Gastrocnemius medialis (tissue), 3 donors: ENCODE results near the genes DSC3, DSG1 and B4GALT6.

DNA sequence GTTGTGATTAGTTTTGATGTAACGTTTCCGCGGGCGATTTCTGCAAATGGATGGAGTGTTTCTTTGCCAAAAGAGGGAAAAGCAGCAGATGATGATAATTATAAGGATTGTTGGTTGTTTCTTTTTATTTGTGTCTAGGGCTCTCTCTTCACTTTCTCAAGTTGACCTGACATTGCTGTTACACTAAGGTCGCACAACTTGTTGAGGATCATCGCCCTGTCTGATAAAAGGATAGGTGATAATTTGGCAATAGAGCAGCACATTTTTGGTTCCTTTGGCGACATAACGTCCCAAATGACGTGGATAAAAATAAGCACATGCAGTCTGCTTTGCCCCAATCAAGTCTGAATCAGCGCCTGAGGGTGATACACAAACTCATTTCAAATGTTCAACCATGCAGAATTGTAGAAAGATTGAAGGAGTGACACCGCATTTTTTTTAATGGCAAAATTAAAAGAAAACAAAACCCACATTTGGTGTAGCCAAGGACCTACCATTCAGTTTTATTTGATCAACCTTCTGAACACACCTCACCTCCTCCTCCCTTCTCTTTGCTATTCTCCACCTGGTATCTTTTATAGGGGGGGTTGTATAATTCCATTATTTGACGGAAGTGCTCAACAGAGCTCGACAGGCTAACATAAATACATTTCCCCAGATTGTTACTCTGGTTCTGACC, 109.6 kb upstream of the KCTD1 start:
- PRO-cap: no peak
- RAMPAGE, long total RNA, 3 experiments: no peak in any of the 3 experiments

GRCh38 chr18:26741602-26742096, 123.9 kb downstream of the AQP4 start:
- PRO-cap: no peak
- RAMPAGE, long total RNA, 3 experiments: no peak in any of the 3 experiments

GRCh38 chr18:26757408-26757835, 108.1 kb downstream of the AQP4 start:
- PRO-cap: no peak
- RAMPAGE, long total RNA, 3 experiments: no peak in any of the 3 experiments

- PRO-cap: no peak
- RAMPAGE, long total RNA, 3 experiments: no peak in any of the 3 experiments
Measured at GRCh38 chr18:26868536-26868905, 3.0 kb upstream of the AQP4 start.

GRCh38 chr18:26978571-26979003, 113.1 kb upstream of the AQP4 start:
- PRO-cap: no peak
- RAMPAGE, long total RNA, 3 experiments: no peak in any of the 3 experiments

DNA sequence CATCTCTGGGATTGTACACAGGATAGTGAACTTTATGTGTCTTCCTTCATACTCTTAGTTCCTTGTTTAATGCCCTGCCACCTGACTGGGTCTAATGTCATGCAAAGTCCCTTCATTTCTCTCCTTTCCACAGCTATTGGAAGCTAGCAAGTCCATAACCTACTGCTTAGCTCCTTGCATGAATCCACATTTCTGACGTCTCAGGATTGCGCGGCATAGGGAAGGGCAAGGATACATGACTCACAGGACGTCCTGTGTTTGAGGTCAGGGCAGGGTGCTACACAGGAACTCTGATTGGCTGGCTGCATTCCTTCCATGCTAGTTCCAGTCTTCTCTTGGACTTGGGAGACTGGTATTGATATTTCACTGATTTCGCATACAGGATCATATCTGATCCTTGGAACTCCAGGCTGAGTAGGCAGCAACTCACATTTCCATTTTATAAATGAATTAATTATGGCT, 137.9 kb downstream of the CDH2 start:
- PRO-cap: no peak
- RAMPAGE, long total RNA, 3 experiments: no peak in any of the 3 experiments

- PRO-cap: no peak
- RAMPAGE, long total RNA, 3 experiments: no peak in any of the 3 experiments
Measured at GRCh38 chr18:28175983-28176478, 899 bp downstream of the CDH2 start.

- PRO-cap: no peak
- RAMPAGE, long total RNA, 3 experiments: no peak in any of the 3 experiments
Measured at GRCh38 chr18:28178243-28178675, 1.3 kb upstream of the CDH2 start.

DNA sequence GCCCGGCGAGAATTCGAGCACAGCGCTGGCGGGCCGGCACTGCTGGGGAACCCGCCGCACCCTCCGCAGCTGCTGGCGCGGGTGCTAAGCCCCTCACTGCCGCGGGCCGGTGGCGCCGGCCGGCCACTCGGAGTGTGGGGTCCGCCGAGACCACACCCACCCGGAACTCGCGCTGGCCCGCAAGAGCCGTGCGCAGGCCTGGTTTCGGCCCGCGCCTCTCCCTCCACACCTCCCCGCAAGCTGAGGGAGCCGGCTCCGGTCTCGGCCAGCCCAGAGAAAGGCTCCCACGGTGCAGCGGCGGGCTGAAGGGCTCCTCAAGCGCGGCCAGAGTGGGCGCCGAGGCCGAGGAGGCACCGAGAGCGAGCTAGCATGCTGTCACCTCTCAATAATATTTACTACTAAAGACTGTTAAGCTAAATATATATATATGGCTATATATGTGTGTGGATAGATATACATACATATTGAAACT, 867.2 kb downstream of the DSC3 start:
- PRO-cap: no peak
- RAMPAGE, long total RNA, 3 experiments: no peak in any of the 3 experiments

GRCh38 chr18:31041352-31042034, 1.0 kb downstream of the DSC3 start:
- PRO-cap: no peak
- RAMPAGE, long total RNA, 3 experiments: no peak in any of the 3 experiments

DNA sequence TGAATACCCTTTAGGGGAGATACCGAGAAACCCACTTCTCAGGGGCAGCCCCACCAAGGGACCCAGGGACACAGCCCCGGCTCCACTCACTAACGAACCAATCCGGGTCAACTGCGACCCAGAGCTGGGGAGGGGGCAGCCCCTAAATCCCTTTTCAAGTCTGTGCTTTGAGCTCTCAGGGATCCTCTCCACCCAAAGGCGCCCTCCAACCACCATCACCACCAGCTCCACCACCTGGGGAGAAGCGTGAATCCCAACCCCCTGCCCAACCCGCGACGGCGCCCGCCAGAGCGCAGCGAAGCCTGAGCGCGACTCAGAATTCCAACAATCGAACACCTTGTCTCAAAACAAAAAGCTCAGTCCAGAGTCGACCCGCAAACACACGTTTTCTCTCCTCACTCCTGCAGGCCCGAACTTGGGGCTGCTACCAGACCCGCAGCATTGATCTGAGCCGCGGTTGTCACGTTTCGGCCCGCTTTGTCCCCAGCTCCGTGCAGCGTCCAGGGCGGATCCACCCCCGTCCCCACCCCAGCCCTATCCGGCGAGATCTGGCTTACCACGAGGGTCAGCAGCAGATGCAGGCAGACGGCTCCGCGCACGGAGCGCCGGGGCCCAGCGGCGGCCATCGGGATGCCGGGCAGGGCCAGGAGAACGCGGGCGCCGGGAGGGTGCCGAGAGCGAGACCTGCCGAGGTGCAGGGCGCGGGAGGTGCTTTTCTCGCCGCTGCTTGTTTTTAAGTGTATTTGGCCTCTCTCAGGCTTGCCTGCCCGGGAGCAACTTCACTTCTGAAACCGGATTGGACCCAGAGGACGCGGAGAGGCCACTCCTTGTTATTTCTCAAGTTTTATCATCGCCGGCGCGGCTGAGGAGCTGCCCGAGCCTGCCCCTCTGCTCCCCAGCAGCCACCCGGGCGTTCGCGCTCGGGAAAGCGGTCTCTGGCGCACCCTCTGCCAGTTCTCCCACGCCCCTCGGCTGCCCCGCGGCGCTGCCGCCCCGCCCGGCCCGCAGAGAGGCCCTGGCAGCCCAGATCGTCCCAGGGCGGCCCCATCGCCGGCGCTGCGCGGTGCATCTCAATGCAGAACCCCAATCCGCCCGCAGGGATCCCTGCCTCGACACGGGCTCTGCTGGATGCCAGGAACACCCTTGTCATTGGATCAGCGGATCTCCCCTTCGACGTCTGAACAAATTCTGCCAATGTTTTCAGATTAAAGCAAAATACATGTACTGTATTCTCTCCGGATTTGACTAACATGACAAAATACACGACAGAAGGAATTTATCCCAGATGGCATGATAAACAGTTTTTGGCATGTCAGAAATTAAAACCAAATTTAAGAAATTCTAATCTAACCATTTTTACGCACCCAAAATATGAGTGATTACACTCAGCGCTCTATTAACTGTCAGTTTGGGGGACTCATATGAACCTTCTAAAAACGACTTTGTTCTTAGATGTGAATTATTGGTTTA, at the start of gene DSC3:
TSS of gene DSC3 (minus strand) at position 708 of the 1,470 bp plus-strand sequence.
- PRO-cap: no peak
- RAMPAGE, long total RNA, 3 experiments: no peak in any of the 3 experiments

GRCh38 chr18:31099442-31099831, 2.8 kb downstream of the DSC2 start:
- PRO-cap: no peak
- RAMPAGE, long total RNA, 3 experiments: no peak in any of the 3 experiments

DNA sequence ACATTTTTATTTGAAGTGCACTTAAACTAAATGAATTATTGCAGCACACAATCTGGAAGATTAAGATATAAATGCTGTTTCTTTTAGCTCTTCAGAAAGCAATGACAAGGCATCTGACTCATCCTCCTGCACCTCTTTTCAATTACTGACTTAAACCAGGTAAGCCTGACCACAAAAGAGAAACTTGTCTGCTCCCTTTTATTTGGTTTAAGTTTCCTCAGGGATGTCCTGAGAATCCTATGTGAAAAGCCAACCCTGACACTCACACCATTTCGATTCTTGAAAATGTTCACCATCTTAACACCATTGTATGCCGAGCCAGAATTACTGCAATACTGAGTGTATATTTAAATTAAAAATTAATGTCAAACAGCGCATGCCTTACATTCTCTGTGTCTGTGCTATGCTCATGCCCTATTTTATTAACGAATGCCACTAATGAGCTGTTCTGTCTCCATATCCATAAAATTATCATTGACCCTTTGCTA, 859 bp upstream of the DSC2 start:
- PRO-cap: no peak
- RAMPAGE, long total RNA, 3 experiments: no peak in any of the 3 experiments

DNA sequence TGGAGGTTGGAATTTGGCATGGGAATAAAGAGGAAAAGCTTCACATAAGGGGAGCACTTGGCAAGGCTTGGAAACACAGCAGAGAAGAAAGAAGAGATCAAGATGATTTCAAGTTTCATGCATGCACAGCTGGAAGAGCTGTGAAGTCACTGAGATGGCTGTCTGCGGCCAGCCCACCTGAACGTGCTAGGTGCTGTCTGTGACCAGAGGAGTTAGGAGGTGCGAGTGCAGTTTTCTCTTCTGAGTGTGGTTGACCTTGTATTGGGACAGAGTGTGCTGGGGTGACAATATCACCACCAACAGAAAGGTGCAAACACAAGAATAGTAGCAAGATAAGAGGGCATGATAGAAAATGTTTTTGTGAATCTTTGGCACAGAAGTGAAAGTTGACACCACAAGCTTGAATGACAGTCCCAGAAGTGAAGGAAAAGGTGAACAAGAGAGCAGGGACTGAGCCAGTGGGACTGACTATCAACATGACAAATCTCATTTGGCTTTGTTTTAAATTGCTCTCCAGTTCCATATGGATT, 71.2 kb upstream of the DSC1 start:
- PRO-cap: no peak
- RAMPAGE, long total RNA, 3 experiments: no peak in any of the 3 experiments

GRCh38 chr18:31317951-31318500, at the start of gene DSG1:
TSS of gene DSG1 (plus strand) at chr18:31318160.
- PRO-cap: no peak
- RAMPAGE, long total RNA, 3 experiments: no peak in any of the 3 experiments

- PRO-cap: no peak
- RAMPAGE, long total RNA, 3 experiments: no peak in any of the 3 experiments
Measured at GRCh38 chr18:31487423-31488151, 10.4 kb upstream of the DSG2 start.

GRCh38 chr18:31684453-31685053, at the start of gene B4GALT6:
TSS of gene B4GALT6 (minus strand) at chr18:31684581.
- PRO-cap: no peak
- RAMPAGE, long total RNA, 3 experiments: no peak in any of the 3 experiments

- PRO-cap: no peak
- RAMPAGE, long total RNA, 3 experiments: no peak in any of the 3 experiments
Measured at GRCh38 chr18:31900274-31901171, 42.4 kb downstream of the TRAPPC8 start.

GRCh38 chr18:32468674-32469157, 2.0 kb downstream of the GAREM1 start:
- PRO-cap: no peak
- RAMPAGE, long total RNA, 3 experiments: no peak in any of the 3 experiments

DNA sequence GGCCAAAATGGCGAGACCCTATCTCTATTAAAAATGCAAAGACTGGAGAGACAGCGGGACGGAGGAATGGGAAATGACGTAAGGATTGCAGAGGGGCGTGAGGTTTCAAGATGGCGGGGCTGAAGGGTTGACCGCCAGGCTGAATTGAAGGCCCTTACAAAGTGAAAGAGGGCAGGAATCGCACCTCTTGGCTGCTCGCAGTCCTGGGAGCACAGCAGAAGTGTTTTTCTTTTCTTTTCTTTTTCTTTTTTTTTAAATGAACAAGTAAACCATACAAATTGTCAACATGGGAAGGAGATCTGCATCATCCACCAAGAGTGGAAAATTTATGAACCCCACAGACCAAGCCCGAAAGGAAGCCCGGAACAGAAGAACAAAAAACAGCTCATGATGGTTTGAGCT, 40.9 kb upstream of the GAREM1 start:
- PRO-cap: no peak
- RAMPAGE, long total RNA, 3 experiments: no peak in any of the 3 experiments